Thoracic aorta endothelial cell (primary cell): ENCODE measurements around the genes SOCS4 and NAA30.

DNA sequence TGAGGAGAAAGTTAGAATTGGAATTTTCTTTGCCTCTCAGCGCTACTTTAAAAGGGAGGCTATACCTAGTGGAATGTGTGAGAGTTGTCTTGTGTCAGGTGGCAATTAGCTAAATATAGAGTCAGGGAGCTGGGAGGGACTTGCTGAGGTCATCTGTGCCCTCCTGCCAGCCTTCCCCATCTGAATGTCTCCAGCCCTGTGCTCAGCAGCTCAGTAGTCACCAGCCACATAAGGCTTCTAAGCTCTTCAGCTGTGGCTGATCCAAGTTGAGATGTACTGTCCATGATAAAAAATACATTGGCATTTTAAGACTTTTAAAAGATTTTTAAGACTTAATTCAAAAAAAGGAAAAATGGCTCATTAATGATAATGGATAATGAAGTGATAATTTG lies 132.3 kb downstream of the SAMD4A start:
- CAGE, long polyA plus RNA: no peak

DNA sequence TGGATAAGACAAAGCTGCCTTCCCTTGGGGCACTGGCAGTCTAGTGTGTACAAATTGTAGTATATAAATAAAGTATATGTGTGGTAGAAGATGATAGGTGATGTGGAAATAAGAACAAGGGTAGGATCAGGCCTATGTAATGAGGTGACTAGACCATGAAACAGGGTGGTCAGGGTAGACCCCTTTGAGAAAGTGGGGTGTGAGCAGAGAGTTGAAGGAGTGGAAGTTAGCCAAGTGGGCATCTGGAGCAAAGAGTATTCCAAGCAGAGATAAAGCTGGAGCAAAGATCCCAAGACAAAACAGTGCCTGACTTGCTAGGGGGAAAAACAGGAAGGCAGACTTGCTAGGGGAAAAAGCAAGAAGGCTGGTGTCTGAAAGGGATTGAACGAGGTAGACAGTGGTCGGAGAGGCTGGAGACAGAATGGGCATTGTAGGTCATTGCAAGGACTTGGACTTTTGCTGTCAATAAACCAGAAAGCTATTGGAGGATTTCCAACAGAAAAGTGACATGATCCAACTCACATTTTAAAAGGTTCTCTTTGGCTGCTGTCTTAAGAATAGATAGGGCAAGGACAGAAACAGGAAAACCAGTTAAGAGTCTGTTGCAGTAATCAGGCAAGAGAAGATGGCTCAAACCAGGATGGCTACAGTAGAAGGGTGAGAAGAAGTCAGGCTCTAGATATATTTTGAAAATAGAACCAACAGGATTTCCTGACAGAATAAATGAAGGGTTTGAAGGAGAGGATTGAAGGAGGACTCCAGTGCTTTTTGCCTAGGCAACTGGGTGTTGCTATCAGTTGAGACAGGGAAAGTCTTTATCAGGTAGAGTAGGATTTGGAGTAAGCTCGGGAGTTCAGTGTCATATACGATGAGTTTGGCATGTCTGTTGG lies 140.8 kb downstream of the SAMD4A start:
- CAGE, long polyA plus RNA: no peak

GRCh38 chr14:54837887-54838426 lies 64.7 kb downstream of the GCH1 start:
- CAGE, long polyA plus RNA: no peak

DNA sequence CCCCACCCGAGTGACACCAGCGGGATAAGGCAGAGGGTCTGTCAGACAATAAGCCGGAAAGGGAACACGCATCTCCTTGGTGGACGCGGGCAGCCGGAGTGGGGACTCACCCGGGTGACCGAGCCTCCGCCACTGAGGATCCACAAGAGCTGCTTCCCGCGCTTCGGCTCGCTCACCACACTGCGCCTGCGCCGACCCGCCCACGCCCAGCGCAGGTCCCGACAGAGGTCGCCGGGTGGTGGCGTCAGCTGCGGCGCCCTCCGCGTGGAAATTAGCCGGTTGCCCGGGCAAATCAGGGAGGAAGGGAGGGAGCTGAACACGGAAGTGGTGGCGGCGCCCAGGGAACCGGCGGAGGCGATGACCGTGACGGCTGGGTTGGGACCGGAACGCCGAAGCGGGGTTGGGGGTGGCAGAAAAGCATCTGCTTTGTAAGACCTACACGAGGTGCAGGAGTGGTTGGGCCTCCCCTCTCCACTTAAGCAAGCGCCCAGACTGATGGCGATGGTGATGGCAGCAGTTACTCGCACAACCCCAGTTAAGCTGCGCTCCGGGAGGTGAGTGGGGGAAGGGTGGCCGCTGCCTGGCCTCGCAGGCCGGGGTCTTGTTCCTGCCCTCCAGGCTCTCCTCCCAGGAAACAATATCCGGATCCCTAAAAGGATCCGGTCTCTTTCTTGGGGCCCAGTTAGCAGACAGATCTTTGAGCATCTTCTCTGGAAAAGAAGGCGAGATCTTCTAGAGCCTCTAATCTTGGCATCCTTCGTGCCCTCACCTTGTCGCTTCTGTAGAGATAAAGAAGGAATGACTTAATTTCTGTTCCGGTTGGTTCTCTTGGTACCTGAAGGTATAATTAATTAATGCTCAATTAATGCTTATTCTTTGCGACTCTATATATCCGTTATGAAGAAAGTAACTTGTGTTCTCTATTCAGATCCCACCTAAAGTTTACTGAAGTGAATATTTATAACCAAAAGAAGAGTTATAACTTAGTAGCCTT lies at the start of gene SOCS4:
TSS of gene SOCS4 (plus strand) at position 319 of the 994 bp plus-strand sequence.
- CAGE, long polyA plus RNA: no peak

DNA sequence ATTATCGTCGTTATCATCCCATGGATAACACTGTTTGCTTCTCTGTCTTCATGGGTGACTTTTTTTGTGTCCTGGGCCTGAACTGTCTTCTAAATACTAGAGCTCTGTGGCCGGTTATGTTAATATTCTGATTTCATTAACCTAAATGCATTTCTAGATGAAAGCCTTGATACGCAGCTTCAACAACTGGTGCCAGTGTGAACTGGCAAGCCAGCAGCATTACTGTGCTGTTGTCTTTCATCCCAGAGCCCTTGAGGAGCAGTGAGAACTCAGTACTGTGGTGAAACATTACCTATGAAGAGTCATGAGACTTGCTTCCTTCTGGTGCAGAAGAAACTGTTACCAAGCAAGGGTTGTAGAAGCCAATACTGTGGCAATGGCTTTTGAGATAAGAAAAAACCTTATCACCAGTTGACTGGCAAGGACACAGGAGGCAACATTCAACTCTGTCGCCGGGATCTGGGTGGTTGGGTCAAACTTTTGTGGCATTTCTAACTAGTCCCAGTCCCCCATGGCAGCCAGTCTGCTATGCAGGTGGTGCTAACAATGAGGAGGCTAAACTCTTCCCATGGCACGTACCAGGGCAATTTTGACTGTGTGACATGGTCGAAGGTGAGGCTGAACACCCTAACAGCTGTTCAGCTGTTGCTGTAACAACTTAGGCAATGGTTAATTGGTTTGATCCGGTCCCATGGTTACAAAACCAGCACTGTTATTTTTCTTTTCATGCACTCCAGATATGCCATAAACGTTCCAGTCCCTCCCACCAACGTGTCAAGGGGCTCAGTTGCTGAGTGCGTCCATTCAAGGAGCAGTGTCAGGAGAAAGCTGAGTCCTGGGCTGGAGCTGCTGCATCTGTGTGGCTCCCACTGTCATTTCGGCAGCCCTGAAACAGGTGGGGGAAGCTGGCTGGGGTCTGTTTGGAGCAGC lies 12.6 kb upstream of the LGALS3 start:
- CAGE, long polyA plus RNA: no peak

DNA sequence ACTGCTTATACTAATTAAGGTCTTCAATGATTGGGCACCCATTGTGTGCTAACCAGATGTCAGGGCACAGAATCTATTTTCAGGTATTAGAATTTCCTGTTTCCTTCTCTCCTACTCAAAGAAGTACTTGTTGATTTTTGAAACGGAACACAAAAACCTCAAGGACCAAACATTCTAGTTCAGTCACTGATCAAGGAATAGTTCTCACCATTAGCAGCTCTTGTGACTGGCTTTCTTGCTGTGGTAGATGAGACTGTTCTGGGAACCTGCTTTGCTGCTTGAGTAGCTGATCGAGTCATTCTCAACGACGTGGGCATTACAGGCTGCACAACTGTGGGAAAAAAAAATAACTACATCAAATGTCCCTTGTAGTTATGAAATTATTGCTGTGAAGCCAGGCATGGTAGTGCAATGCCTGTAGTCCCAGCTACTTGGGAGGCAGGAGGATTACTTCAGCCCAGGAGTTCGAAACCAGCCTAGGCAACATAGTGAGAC lies 10.9 kb downstream of the DLGAP5 start:
- CAGE, long polyA plus RNA: no peak

DNA sequence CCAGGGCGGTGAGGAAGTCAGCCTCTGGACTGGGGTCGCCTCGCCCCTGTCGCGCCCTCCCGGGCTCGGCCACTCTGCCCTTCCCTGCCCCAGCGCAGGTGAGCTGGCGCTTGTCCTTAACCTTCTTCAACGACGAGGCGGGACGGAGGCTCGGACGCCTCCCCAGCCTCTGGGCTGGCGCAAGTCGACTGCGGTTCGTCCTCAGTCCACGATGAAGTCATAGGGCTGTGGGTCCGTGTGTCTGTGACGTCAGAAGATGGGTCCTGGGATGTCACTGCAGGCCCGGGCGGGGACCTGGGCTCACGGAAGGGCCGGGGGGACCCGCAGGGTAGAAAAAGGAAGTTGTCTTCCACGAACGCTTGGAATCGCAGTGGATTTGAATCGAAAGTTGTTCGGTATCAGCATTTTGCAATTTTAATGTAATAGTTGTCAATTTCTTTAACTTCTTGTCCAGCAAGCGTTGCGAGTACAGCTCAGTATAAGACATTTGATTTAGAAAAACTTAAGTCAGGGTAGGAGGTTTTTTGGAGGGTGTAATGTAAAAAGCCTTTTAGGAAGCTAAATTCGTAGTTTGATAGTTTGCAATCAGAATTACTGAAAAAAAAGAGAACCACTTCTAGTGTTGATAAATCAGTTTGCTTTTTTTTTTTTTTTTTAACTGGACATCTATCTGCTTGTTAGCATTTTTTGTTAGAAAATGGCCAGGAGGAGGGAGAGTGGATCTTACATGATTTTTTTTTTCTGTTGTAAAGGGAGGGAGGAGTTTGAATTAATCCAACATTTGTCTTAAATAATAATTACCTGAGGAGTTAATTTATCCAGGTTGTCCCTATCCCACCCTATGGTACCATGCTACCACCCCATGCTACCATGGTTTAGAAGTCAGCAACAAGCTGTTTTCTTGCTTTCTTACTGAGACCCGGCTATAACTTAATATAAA lies 936 bp downstream of the FBXO34 start:
- CAGE, long polyA plus RNA: no peak

GRCh38 chr14:55301581-55302120 lies 30.4 kb downstream of the FBXO34 start:
- CAGE, long polyA plus RNA: no peak

DNA sequence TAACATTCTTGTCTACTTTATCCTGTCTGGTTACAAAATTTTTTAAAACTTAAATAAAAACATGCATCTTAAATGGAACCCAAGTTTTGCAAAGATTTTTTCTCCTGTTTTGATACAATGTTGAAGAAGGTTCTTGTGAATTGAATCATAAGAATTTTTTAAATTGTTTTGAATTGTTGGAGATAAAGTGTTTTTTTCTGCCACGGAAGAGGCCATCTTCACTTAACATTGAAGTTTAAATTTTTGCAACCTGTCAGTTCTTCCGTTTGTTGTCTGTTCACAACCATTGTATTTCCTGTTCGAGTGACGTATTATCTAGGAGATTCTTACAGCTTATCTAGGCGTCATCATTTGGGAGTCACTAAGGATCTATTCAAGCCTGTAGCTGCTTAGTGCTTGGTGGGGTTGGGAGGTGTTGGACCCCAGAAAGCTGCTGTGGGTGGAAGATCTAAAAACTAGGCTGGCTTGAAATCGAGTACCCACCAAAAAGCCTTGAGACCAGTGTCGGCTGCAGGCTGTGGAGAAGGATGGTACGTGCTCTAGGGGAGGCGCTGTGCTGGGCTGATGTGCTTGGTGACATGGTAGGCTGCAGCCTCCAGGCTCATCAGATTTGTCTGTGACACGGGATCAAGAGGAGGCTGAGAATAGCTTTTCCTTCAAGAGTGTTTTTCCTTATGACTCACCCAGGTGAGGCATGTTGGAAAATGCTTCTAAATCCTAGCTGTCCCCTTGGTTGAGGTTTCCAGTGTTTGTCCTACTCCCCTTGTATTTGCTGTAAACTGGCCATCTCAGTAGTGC lies 57.9 kb downstream of the ATG14 start:
- CAGE, long polyA plus RNA: no peak

DNA sequence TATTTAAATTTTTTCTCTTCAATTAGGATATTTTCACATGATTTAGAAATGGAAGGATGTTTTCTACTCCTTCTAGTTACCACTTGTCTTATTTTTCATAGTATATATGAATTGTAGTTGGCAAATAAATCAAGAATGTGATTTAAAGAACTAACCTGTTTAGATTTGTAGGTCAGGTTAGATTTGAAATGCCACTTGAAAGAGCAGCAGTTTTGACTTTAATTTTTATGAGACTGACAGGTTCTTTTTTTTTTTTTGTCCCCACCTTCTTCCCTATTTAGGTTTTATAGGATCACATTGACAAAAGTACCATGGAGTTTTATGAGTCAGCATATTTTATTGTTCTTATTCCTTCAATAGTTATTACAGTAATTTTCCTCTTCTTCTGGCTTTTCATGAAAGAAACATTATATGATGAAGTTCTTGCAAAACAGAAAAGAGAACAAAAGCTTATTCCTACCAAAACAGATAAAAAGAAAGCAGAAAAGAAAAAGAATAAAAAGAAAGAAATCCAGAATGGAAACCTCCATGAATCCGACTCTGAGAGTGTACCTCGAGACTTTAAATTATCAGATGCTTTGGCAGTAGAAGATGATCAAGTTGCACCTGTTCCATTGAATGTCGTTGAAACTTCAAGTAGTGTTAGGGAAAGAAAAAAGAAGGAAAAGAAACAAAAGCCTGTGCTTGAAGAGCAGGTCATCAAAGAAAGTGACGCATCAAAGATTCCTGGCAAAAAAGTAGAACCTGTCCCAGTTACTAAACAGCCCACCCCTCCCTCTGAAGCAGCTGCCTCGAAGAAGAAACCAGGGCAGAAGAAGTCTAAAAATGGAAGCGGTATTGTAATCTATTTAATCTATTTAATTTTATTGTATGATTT lies 32.0 kb downstream of the KTN1 start:
- CAGE, long polyA plus RNA: no peak

DNA sequence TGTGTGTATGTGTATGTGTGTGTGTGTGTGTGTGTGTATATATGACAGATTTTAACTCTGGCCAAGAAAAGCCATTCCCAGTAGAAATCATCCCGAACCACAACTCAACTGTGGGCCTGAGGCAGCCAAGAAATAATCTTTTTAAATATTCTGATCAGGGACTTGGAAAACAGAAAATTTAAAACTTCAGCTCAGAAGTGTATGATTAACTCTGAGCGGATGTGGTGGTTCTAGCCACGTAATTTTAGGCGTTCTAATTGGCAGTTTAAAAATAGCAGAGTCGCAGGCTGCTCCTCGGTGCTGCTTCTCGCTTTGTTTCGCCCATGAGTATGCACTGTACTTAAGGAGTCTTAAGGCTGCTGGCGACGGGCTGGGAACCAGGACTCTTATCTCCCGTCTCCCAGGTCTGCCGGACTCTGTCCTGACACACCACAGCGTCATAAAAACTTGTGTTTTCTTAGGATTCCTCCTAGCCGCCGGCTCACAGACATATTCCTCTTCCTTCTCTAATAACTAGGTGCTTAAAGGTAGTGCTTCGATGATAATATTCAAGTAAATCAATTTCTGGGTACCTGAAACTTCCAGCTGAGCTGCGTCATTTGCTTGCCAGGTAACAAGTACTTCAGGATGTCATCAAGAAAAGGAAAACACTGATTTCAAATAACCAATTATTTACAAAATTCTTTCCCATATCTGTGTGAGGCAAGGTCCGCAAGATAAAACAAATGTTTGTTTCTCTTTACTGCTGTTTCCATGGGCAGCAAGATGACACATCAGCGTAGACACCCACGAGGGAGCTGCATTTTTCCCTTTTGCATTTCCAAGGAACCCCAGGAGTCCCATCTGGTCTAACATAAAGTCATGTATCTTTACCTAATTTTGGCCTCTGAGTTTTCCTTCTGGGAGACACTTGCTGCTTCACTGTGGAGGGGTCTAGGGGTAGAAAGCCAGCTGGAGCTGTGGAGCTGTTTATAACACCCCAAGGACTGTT lies 113.2 kb upstream of the PELI2 start:
- CAGE, long polyA plus RNA: no peak

GRCh38 chr14:56005682-56006230 lies 112.5 kb upstream of the PELI2 start:
- CAGE, long polyA plus RNA: no peak

GRCh38 chr14:56209525-56210430 lies 91.6 kb downstream of the PELI2 start:
- CAGE, long polyA plus RNA: no peak

DNA sequence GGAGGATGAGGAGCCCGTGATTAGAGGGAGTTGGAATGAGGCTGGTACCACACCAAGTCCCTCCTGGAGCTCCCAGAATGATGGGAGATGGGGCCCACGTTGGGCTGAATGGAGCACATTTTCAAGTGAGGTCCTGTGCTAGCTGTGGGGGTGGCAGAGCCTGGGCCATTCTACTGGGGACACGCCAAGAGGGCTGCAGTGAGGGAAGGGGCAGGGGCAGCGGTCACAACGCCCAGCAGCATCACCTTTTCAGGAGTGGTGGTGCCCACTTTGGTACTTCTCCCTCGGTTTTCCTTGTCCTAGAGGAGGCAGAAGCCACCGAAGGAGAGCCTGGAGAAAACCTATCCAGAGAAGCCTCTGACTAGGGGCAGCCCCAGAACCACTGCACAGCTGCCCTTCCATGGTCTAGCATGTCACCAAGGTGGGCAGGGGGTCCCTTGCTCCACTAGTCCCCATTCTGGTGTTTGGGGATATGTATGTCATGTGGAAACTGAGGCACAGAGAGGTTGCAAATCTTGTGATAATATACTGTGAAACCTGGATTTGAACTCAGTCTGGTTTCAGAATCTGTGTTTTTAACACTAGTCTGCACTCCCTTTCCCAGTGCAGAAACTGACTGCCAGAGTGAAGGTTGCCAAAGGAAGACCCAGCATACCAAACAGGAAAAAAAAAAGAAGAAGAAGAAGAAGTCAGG lies 107.3 kb downstream of the PELI2 start:
- CAGE, long polyA plus RNA: no peak

GRCh38 chr14:56466004-56466474 lies 113.6 kb upstream of the TMEM260 start:
- CAGE, long polyA plus RNA: no peak

GRCh38 chr14:56648491-56649030 lies 69.0 kb downstream of the TMEM260 start:
- CAGE, long polyA plus RNA: no peak

DNA sequence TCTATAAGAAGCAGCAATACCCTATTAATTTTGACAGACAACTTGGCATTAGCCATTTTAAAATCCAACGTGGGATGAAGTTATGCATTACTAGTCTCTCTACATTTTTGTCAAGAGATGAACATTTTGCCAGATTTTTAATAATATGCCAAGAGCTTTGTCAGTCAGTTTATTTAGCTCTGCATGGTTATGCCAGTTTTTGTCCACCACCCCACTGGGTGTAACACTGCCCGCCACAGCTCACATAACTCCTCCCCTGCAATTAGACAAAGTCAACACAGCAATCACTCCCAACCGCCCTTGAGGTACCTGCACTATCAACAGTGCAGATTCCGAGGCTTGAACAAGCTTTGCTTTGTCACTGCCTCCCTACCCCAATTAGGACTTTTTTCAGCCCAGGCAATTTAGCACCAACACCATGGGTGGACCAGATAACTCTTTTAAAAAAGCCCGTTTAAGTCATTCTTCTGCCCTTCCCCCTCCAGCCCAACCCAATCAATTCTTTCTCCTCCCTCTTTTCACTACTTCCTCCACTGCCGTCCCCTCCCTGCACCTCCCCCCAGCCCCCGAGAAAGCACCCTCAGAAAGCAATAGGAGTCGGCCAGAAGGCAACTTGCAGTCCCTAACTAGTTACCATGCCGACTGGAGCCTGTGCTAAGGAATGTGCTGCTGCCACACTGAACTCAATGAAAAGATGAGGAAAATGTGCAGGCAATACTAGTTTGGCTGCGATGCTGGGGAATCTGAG lies 45.6 kb upstream of the OTX2 start:
- CAGE, long polyA plus RNA: no peak

- CAGE, long polyA plus RNA: no peak
Observed at GRCh38 chr14:57343344-57344305, 46.8 kb upstream of the NAA30 start.

DNA sequence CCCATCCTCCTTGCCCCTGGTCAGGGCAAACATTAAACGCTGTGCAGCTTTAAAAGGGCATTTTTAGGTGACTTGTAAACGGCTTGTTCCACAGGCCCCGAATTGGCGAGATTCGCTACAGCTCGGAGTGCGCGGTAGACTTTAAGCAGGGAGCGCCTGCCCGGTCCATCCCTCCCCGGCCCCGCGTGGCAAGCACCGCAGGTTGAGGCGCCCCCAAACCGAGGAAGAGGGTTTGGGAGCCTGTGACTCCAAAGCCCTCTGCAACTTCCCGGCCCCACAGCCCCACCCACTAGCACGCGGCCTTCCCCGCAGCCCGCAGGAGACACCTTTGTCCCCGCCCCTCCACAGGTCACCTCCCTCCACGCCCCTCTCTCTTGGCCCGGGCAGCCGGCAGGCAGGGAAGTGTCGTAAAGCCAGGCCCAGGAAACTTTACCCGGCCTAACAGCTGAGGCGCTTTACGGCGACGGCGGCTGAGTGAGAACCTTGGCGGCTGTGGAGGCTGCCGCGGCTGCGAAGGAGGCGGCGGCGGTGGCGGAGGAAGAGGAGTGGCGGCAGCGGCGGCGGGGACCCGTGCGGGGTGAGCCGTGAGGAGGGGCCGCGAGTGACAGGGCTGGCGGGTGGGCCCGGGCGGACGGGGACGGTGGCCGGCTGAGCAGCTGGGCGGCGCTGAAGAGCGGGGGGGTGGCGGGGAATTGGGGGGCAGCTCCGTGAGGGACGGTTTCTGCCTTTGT lies at the start of gene NAA30:
TSS of gene NAA30 (plus strand) at position 458 of the 731 bp plus-strand sequence.
- CAGE, long polyA plus RNA: no peak

GRCh38 chr14:58098326-58099161 lies 53.5 kb downstream of the ARMH4 start:
- CAGE, long polyA plus RNA: no peak